Aortic smooth muscle cell (primary cell): ENCODE results near the genes MYH10 and SPDYE4.

DNA sequence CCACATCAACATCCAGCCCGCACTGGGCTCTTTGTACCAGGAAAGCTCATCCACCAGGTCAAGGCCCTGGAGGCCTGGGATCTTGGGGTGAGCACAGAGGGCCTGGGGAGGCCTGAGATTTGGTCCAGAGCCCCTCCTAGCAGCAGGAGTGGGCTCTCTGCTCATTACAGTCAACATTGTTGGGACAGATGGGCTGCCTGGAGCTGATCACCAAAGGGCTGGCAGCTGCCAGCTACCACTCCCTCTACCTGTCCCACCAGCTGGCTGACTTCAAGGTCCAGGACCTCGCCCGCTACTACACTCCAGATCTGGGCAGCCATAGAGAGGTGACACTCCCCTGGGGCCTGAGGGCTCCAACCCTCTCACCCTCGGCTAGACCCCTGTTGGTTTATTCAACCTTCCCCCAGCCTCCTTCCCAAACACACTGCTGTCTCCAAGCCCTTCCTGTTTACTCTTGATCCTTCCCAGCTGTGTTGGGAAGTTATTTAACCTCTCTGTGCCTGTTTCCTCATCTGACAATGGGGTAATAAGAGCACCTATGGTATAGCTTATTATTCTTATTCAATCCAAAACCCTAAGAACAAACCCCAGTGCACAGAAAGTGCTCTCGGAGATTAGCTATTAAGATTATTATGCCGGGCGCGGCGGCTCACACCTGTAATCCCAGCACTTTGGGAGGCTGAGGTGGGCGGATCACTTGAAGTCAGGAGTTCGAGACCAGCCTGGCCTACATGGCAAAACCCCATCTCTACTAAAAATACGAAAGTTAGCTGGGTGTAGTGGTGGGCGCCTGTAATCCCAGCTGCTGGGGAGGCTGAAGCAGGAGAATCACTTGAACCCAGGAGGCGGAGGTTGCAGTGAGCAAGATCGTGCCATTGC is 17.9 kb downstream of the ALOX12B start:
- RRBS: no CpG with 5 or more reads among the region's 15 CpGs

DNA sequence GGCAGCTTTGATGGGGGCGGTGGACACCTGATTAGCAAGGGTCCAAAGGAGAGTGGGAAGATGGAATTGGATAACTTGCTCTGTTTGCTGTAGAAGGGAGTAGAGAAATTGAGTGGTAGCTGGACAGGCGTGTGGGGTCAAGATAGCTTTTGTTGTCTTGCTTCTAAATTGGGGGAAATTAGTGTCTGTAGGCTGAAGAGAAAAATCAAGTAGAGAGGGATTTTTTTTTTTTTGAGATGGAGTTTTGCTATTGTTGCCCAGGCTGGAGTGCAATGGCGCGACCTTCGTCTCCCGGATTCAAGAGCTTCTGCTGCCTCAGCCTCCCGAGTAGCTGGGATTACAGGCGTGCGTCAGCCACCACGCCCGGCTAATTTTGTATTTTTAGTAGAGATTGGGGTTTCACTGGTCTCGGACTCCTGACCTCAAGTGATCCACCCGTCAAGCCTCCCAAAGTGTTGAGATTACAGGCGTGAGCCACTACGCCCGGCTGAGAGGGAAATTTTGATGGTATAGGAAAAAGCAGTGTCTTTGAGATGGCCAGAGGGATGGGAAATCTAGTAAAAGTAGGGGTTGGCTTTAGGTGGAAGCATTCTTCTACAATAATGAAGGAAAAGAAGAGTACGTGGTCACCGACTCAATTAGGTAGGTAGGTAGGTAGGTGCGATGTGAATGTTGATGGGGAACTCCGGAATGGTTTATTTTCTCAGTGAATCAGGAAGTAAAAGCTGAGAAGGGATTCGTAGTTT is 14.1 kb upstream of the HES7 start:
- RRBS: no CpG with 5 or more reads among the region's 21 CpGs

DNA sequence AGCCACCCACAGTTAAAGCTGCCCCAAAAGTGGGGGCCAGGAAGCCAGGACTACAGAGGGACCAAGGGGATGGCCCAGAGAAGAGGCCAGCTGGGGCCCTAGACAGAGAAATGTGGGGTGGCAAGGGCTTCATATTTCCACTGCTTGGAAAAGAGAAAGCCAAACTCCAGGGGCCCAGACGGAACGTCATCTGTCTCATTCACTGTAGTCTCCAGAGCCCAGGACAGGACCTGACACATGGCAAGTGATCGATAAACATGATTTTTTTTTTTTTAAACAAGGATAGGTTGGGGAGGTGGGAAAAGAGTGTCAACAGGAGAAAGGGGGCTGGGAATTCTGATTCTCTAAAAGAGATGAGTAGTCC is 955 bp upstream of the PER1 start:
- RRBS: no CpG with 5 or more reads among the region's 3 CpGs

GRCh38 chr17:8185782-8186562 is 4.0 kb downstream of the BORCS6 start:
- RRBS: 3% methylated on average over 8 of the region's 47 CpGs

DNA sequence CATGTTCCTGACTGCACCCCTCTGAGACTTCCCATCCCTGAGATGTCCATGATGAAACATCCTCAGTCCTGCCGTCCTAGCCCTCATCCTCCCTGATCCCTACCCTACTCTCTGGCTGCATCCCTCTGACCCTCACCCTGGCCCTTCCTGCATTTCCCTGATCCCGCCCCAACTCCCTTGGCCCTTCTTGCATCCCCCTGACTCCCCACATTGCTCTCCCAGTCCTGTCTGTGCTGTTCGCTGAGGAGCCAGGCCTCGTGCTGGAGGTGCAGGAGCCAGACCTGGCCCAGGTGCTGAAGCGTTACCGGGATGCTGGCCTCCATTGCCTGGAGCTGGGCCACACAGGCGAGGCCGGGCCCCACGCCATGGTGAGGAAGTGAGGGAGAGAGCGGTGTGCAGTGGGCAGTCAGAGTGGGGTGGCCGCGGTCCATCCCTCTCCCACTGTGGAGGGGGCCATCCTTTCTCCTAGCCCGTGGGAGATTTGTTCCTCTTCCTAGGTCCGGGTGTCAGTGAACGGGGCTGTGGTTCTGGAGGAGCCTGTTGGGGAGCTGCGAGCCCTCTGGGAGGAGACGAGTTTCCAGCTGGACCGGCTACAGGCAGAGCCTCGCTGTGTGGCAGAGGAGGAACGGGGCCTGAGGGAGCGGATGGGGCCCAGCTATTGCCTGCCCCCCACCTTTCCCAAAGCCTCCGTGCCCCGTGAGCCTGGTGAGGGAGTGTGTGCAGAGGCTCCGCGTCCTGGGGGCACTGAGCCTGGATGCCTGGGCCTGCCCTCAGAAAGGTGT is 17.6 kb downstream of the PFAS start:
- RRBS: 88% methylated on average over 7 of the region's 25 CpGs

GRCh38 chr17:8382877-8383044 is 232 bp downstream of the RPL26 start:
- RRBS: no CpG with 5 or more reads among the region's 7 CpGs

DNA sequence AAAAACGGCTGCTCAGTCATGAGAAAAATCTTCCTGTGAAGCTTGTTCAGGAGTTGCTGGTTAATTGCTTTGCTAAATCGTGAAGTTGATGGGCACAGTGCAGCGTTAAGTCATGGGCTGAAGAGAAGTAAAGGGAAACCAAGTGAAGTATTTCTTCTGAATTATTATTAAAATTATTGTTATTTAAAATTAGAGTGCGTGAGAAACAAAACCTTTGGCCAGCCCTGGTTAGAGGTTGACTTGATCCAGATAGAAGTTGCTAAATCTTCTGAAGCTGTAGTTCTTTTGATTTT is 1.3 kb downstream of the NDEL1 start:
- RRBS: no CpG with 5 or more reads among the region's 4 CpGs

DNA sequence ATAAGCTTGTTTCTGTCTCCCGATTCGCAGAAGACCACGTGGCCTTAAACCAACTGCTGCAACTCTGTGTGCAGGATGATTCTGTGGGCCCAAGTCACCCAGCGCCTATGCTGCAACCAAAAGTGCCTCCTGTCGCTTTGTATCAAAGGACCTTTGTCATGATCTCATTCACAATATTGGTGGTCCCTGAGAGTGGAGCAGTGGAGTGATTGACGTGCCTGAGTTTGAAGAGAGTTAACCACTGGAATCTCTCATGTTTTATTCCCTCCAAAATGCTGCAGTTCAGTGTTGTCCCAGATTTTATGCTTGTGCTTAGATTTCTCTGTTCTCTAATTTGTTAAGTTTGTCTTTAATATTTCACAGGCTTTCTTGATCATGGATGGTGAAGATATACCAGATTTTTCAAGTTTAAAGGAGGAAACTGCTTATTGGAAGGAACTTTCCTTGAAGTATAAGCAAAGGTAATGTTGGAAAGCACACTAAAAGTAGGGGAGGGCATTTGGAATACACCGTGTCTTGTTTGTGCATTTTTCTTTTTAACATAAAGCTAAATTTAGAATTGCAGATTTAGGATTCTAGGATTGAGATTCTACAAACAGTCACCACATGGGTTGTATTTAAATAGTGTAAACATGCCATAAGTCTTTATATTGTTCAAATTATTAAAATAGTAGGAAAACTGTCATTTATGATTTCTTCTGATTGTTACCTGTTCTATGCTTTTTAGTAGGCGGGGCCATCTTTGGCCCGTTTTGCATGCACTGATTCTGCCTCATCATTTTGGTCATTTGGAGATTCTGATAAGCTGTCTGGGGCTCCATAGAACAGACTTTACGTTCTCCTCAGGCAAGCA is 8.4 kb downstream of the NDEL1 start:
- RRBS: no CpG with 5 or more reads among the region's 10 CpGs

DNA sequence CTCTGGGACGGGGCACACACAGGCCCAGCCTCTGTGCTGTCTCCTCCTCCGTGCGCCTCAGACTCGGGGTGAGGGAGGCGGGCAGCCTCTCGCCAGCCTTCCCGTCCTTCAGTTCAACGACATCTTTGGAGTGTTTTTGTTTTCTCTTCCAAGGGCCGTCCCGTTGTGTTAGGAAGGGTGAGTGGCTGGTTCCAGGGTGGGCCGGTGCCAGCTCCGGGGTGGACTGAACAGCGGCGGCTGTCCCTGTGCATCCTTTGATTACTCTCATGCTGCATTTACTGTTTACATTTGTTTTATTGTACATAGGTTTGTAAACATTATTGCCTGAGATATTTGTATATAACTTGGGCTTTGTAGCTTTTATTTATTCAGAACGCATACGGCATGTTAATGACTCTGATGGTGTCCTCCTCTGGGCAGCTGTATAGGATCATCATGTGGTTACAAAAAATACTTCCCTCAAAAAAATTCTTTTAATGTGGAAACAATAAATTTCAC is 32.0 kb downstream of the NDEL1 start:
- RRBS: no CpG with 5 or more reads among the region's 16 CpGs

DNA sequence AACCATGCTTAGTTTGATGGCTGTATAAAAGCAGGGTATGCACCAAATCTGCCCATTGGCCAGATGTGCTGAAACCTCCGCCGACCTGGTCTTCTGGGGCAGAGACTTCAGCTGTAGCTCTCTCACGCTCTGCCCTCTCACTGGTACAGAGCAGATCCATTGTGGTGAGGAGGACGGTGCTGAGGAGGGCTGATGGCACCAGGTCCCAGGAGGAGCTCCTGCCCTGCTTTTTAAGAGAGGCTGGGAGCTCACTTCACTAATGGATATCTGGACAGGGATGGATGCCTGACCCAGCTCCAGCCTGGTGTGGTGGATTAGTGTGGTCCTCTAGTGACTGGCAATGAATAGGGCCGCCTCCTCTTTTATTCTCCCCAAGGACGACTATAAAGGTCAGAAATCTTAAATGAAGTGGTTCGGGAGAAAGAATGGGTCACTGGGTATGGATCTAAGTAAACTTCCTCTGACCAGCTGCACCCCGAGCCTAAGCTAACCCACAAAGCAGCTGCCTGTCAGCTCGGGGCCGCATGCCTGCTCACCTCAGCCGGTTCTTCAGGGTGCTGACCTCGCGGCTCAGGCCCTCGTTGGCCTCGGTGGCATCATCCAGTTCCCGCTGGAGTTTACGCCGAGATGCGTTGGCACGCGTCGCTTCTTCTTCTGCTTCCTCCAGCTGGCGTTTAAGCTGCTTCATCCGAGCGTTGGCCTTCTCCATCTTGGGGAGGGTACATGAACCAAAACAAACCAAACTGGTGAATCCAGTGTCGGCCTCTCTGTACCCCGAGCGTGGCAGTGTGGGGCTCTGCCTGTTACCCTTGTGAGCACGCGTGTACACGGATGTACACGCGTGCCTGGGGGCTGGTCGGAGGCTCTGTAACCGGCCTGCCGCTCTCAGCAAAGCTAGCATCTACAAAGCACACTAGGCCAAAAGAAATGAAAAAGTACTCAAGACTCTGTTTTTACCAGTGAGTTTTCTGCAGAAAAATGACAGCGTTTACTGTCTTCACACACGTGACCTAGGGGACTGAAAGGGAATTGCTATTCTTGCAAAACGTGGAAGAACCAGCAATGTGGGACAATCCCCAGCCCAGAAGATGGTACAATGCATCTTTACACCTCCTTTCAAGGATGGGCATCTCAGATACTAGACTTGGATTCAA is 41.0 kb downstream of the NDEL1 start:
- RRBS: no CpG with 5 or more reads among the region's 39 CpGs

GRCh38 chr17:8487331-8487745 is 51.7 kb downstream of the NDEL1 start:
- RRBS: no CpG with 5 or more reads among the region's 15 CpGs

DNA sequence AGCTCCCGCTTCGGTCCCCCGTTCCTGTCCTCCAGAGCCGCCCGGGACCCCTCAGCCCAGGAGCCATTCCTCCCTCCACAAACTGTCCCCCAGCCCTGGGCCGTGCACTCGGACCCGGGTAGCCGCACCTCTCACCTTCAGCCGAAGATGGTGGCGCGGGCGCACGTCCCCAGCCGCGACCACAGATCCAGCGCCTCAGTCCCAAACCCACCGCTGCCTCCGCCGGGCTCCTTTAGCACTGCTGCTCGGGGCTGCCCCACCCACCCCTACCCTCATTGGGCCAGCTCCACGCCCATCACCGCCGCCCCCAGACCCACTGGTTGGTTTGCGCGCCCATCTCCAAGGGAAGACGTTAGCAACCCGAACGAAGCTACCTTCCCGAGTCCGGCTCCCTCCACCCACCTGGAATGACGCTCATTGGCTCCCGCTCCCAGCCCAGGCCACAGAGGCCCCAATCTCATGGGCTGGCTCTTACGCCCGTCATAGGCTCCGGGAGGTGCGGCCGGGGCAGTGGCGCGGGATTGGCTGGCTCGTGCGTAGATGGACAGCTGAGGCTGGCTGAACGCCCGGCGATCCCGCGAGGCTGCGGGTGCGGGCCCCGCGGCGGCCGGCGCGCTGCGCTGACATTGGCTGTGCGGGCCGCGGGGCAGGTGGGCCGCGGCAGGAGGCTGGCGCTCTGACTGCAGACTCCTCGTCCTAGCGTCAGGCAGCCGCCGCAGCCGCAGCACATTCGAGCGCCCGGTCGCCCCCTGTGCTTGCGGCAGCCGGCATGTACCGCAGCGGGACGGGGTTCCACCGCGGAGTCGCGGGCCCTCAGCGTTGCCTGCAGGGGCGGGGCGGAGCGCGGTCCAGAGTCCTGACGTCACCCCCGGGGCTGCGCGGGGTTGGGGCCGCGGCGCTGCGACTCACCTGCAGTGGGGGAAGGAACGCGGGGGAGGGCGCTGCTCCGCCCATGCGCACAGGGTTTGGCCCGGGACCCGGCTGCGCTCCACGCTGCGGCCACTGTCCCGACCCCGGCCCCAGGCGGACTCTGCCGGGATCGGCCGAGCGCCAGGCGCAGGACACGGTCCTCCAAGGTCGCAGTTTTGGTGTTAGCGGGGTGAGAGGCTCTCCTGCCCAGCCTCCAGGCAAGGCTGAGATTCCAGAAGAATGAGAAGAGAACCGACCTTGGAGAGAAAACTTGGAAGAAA is at the start of gene MYH10:
MYH10 (minus strand) TSS at position 207 of the 1,190 bp plus-strand sequence.
- RRBS: under 1% methylated on average over 57 of the region's 115 CpGs

DNA sequence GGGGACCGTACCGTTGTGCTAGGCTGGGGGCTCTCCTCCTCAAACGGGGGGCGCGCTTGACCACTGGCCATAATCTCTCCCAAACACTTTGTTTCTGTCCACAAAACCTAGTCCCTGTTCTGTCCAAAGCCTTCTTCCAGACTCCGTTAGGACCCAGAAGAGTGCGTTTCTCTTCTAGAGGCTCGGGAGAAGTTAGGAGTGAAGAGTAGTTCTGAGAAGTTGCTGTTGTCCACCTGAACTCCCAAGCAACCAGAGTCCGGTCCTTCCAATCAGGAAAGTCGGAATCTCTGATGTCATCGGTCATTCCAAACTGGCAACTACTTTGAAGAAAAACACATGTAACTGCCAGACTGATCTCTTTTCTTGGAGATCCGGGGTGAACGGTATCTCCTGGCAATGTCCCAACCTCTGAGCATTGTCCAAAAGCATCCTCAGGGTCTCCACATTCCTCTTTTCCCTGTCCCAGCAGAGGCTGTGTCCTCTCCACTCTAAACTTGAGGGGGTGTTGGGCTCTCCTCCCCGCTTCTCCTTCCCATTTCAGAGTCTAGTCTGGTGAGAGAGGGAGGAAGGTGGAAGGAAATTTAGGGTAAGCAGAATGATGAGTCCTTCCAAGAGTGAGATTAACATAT is at the start of gene SPDYE4:
SPDYE4 (minus strand) TSS at position 235 of the 629 bp plus-strand sequence.
- RRBS: 36% methylated on average over 3 of the region's 14 CpGs

GRCh38 chr17:8888046-8888452 is 20.6 kb upstream of the PIK3R6 start:
- RRBS: no CpG with 5 or more reads among the region's 21 CpGs

GRCh38 chr17:8922241-8923010 is 43.1 kb downstream of the PIK3R5 start:
- RRBS: no CpG with 5 or more reads among the region's 7 CpGs

DNA sequence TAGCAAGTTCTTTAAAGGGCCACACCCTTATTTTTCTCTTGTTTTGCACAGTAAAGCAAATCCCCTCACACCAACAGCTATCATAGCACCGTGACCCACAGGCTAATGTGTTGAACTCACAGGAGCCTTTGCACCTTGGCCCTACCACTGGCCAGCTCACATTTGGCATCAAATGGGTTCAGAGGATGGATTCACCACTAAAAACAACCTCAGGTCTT is 12.2 kb downstream of the PIK3R5 start:
- RRBS: no CpG with 5 or more reads among the region's 1 CpG

DNA sequence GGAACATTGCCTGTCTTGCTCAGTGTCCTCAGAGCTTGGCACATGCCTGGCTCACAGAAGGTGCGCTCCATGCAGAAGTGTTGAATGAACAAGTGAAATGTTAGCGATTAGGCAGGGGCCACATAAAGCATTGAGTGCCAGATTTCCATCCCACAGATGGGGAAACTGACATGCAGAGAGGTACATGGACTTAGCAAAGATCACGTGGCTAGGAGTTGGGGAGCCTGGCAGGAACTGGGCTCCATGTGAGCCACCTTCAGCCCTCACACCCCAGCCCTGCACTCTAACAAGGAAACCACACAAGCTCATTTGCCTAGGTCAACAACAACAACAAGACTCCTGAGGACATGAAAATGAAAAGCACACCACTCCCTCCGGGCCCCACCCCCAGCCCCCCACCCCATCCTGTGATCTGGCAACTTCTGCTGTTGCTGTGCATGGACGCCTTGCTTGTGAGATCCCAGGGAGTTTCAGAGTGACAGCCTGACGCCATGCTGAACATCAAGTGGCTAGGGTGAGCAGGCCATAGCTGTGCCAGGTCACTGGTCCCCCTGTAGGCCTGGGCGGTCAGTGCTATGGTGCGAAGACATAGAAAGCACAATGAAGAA is 4.9 kb downstream of the PIK3R5 start:
- RRBS: no CpG with 5 or more reads among the region's 8 CpGs

DNA sequence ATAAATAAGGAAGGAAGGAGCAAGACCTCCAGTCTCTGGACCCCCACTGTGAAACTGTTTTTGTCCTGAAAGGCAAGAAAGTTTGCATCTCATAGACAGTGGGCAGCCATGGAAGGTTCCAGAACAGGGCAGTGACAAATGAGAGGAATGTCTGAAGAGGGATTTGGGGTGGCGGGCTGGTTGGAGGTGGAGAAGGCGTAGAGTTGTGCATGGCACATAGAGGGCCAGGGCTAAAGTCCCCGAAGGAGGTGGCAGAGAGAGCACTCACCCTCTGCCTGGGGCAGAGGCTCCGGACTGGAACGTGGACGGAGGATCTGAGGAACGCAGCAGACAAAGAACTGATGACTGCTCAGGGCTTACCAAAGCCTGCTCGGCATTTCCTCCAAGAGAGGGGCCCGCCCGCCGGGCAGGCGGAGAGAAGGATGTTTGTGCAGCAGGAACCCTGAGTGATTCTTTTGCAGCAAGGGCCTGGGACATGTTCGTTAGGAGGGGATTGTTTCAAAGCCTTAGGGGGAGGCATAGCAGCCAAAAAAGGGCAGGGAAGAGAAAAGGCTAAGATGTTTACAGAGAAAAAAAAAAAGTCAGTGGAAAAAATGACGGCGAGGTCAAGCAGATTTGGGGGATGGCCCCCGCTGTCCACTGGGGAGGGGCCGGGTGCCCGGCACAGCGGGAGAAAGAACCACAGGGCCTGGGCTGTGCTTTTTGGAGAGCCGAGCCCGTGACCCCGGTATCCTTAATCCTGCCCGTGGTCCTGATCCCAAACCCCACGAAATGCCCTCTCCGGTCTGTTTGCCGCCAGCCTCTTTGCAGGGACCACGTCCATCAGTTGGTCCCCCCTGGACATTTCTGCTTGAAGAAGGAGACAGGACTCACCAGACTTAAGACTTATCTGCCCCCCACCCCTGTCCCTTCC is 129.2 kb downstream of the NTN1 start:
- RRBS: 42% methylated on average over 12 of the region's 27 CpGs

- RRBS: no CpG with 5 or more reads among the region's 17 CpGs
Observed at GRCh38 chr17:9218828-9219349, 197.6 kb downstream of the NTN1 start.

- RRBS: no CpG with 5 or more reads among the region's 5 CpGs
Observed at GRCh38 chr17:9371004-9371455, 204.6 kb downstream of the STX8 start.